REH cell (cell line): ENCODE data around the gene FGF4.

GRCh38 chr11:69158860-69159437, 3.2 kb downstream of the SMIM38 start:
- PRO-cap: no peak

DNA sequence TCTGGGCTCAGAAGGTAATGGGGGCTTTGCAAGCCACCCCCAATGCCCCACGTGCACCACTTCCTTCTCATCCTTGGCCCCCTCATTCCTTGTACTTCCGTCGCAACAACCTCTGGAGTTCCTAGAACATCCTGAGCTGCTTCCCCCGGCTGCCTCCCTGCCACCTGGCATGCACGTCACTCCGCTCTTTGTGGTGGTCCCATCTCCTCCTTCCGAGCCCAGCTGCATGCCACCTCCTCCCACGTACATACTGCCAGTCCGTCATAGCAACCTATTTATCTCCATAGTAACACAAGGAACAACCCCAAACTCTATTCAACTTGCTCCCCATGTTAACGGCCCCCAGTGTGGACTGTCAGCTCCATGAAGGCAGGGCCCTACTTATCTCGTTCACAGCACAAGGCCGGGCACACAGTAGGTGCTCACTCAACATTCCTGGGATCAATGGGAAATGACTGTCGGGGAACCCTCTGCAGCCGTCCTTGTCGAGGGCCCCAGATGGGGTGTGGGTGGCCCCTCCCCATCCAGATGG, 4.0 kb downstream of the MYEOV start:
- PRO-cap: no peak

GRCh38 chr11:69301444-69302404, 7.8 kb downstream of the MYEOV start:
- PRO-cap: no peak

GRCh38 chr11:69448940-69450173, 155.4 kb downstream of the MYEOV start:
- PRO-cap: no peak

- PRO-cap: no peak
Measured at GRCh38 chr11:69450495-69450855, 156.5 kb downstream of the MYEOV start.

DNA sequence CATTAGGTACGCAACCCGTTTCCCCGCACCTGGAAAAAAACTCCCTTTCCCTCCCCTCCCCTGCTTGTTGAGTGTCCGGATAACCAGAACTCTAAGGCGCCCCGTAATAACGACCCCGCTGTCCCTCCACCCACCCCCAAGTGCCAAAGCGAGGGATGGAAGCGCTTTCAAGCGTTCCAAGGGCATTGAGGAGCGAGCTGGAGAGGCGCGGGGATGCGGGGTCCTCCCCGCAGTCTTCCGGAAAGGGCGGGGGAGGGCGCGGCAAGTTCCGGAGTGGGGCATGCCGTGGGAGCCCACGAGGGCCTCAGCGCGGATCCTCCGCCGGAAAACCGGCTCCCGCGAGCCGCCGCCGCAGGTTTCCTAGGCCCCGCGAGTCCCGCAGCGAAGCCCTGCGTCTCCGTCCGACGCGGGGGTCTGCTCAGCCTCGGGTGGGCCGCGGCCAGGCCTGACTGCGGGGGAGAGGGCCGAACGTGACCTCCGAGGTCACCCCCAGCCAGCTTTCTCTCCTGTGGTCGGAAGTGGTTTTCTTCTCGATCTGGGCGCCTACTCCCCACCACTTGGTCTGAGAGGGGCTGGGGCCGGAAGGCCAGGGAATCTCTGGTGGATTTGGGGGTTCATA, 3.9 kb upstream of the CCND1 start:
- PRO-cap: no peak

- PRO-cap: no peak
Measured at GRCh38 chr11:69638797-69639831, 1.8 kb upstream of the CCND1 start.

DNA sequence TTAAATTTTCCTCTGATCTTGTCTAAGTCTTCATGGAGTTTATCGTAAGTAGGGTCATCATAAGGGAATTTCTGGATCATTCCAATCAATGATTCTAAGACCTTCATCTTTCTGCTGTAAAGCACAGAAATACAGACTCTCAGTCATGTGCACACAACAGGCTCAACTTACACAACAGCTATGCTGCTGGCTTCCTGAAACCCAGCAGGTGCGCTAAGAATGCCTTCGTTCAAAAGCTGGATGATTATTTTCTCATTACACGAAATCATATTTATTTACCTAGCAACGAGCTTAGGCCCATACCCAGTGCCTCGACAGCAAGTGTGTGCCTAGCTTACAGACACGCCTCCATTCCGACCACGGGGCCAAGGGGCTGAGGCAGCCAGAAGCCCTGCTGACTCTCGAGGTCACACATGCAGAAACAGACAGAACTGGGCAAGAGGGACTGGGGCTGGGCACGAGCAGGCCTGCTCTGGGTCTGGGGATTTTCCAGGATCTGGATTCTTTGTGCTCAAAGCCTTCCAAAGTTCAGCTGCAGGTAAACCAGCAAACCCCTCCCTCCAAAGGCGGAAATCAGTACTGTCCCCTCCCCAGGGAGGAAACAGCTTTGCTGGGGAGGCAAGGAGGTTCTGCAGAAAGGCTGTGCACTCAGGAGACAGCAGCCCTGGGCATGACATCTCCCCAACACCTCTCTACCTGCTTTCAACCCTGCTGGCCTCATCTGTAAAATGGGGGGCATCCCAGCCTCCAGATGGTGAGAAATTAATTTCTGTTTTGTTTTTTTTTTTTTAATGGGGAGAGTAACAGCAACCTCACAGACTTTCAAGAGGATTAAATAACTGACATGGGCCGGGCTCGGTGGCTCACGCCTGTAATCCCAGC, 7.0 kb downstream of the LTO1 start:
- PRO-cap: no peak

DNA sequence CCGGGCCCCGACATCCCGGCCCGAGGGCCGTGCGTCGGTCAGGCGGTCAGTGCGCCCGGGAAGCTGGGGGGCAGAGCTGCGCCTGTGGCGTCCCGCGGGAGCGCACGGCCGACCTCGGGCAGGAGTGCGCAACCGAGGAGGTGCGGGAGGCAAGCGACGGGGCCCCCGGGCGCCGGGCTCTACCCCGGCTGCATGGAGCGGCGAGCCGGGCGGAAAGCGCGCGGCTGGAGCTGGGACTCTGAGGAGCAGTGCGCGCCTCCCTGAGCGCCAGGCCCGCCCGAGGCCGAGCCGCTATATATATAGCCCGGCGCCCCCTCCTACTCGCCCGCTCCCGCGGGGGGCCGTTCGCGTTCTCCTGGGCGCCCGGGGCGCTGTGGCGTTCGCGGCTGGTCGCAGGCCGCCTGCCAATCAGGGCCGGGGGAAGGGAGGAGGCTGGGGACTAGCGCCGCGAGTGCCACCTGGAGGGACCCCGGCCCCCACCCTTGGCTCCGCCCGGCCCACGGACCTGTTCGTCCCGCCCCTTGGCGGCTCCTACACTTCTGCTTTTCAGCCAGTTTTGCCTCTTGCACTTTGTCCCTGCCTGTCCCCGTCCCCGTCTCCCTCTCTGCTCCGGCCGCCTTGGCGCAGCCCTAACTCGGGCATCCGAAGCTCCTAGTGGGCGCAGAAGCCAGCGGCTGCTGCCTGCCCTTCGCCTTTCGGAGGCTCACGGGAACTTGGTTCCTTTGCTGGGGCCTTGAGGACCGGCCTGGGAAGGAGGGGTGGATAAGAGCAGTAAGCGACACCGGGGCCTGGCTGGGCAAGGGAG, at the start of gene FGF4:
FGF4 (minus strand) TSS at position 271 of the 805 bp plus-strand sequence.
- PRO-cap: no peak

DNA sequence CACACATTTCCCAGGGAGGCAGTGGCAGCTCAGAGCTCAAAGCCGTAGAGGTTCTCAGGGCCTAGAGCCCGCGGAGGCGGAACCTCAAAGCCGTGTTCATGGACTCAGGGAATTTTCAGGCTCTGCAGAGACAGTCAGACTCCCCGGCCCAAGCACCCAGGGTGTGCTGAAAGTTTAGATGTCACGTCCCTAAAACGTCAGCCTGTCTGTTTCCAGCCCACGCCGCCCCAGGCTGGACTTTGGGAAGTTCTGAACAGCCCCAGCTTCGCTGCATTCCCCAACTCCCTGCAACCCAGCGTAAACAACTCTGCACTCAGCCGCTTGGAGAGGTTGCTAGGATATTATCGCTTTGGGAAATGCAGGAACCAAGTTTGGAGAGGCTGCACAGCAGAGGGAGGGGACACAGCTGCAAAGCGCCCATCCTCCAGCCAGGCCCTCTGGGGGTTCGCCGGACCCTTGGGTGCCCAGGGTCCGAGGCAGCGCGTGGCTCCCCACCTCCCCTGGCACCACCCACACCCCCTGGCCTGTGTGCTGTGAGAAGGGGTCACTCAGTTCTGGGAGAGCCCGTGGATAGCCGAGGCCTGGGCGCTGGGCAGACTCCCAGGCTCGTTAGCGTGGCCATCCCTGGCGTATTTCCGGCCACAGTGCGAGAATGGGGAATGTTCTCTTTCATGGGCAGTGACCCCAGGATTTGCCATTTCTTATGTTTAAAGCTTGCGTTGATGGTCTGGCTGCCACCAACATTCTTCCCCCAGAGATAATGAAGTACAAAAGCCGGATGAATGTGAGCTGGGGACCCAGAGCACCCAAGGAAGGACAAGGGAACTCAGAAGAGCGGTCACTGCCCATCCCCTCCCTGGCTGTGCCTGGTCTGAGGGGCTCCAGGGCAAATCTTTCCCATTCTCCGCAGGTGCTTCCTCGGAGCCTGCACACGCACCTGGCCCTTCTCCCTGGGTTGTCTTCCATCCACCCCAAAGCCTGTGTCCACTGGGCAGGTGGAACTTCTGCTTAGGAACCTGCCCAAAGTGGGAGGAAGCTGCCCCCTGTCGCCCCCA, 120.6 kb upstream of the FGF3 start:
- PRO-cap: no peak

- PRO-cap: no peak
Measured at GRCh38 chr11:70160864-70161421, 42.2 kb upstream of the FADD start.

DNA sequence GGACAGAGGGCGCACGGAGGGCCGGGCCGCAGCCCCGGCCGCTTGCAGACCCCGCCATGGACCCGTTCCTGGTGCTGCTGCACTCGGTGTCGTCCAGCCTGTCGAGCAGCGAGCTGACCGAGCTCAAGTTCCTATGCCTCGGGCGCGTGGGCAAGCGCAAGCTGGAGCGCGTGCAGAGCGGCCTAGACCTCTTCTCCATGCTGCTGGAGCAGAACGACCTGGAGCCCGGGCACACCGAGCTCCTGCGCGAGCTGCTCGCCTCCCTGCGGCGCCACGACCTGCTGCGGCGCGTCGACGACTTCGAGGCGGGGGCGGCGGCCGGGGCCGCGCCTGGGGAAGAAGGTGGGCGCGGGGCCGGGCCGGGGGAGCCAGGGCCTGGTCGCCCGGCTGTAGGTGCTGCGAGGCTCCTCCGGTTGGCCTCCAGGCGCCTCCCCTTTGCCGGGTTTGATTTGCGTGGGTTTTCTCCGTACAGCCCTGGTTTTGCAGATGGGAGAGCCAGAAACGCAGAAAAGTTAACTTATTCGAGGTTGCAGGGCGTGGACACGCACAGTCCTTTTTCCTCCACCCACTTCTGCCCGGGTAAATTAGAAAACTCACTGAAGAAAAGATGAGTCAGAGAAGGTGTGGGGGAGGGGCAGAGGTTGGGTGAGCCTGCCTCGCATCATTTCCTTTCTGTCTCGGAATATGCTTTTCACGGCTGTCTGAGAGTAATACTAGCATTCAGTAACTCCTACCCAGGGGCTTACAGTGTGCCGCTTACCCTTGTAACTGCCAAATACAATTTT, 500 bp downstream of the FADD start:
- PRO-cap: bidirectional peak, plus-strand start at position 211 of the sequence, minus-strand start at position 70 of the sequence; unidirectional peak, minus-strand start at position 280 of the sequence; bidirectional peak, plus-strand start at position 719 of the sequence, minus-strand start at position 573 of the sequence

DNA sequence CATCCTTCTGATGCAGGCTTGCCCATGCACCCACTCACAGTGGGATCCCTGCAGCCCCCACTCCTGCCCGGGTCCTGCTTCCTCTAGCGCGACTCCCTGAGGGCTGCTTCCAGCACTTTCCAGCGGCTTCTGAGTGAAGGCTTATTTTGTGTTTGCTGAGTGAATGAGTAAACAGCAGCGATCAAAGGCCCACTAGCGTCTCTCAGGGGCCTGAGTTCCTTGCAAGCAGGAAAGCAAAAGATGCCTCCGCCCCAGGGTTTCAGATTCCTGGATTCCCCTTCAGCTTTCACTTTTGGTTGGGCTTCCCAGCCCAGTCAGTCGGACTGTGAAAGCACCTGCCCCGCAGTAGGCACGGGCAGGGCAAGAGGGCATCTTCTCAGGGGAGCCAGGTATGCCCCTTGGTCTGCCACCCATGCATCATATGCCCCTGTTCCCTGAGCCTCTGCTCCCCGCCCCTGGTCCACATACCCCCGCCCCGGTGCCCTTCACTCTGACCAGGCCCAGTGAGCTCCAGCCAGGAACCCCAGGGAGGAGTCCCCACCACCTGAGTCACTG, 9.2 kb downstream of the FADD start:
- PRO-cap: no peak

DNA sequence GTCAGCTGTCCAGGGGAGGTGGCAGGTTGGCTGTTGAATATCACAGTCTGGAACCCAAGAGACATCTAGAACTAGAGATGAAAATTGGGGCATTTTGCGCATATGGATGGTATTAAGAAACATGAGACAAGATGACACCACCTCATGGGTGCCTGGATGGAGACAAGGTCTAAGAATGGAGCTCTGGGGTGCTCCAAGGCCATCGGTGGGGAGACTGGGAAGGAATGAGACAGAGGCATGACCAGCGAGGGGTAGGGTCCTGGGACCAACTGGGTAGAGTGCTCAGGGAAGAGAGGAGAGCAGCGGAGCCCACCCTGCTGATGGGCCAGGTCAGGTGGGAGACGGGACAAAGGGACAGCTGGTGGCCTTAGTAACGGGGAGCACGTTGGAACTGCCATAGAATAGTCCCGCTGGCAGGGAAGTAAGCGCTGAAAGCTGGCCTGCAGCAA, 56.8 kb upstream of the CTTN start:
- PRO-cap: no peak

- PRO-cap: no peak
Measured at GRCh38 chr11:70364293-70364557, 34.1 kb upstream of the CTTN start.

DNA sequence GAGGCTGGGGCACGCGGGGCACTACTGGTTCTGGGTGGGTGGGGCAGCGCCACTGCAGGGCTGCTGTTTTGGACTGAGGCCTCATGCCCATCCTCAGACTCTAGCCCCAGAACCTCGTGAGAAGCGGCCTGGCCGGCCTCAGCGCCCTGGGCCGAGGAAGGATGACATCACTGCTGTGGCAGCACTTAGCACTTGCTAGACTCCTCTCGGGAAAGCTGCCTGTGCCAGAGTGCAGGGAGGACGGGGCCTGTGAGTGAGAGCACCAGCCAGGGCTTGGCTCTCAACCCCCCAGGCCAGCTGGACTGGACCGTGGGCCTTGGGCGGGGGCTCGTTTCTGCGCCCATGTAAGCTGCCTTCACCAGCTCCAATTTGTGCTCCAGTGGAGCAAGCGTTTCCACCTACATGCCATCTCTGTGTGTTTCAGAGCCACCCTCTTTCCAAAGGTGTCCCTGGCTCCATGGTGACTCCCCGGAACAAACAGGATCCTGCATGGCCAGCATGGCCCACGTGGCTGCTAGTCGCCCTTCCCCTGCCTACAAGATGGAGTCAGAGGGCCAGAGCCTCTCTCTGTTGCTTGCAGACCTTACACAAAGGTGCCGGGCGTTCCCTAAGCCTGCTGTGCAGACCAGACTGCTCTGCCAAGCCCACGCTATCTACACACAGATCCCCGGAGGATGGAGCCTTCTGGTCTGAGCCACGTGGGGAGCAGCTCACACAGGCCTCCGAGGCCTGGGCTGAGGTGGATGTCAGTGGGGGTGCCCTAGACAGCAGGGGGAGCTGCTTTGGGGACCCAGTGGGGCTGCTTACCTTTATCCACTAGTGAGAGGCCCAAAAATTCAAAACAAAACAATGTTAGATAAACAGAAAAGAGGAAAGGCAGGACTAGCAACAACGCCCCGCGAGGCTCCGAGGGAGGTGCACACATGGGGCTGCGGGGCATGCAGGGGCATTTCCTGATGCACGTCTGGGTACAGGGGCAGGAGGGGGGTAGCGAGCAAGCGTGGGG, 103.1 kb downstream of the CTTN start:
- PRO-cap: no peak

DNA sequence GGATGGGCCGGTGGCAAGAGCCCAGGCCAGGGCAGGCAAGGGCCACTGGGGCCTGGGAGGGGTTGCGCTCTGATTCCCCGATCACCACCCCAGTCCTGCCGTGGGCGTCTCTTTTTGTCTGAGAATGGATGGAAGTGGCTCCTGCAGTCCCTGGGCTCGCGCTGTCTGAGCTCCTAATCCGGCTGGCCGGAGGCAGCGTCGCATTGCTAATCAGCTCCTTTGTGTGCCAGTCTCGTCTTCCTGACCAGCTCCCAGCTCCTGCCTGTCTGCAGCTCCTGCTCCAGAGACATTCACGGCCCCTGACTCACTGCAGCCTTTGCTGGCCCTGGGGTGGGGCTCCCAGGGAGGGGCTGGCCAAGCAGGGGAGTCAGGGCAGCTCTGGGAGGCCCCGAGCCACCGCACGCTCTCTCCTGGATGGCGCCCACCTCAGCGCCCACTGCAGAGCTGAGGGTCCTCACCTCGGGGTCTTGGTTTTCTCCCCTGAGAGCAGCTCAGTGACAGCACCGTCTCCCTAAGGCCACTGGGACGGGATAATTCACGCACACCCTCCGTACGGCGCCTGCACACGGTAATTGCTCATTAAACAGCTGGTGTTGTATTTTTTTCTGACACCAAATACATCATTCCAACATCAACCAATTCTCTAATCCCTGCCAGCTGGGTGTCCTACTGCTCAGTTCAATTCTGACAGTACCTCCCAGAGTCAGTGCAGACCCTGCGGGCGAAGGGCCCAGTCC, 146.9 kb downstream of the CTTN start:
- PRO-cap: no peak

GRCh38 chr11:70641900-70643016, 243.9 kb downstream of the CTTN start:
- PRO-cap: no peak

DNA sequence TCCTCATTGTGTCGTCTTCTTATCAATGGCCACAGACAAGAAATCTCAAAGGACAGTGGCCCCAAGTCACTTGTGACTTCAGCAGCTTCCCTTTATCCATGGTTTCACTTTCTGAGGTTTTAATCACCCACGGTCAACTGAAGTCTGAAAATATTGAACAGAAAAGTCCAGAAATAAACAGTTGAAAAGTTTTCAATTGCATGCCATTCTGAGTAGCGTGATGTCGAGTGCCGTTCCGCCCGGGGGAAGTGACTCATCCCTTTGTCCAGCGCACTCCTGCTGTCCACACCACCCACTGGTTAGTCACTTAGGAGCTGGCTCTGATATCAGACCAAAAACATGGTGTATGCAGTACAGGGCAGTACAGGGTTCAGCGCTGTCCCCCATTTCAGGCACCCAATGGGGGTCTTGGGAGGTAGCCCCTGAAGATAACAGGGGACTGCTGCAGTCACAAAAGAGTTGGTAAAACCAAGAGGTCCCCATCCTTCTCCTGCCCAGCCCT, 389.9 kb downstream of the CTTN start:
- PRO-cap: no peak

DNA sequence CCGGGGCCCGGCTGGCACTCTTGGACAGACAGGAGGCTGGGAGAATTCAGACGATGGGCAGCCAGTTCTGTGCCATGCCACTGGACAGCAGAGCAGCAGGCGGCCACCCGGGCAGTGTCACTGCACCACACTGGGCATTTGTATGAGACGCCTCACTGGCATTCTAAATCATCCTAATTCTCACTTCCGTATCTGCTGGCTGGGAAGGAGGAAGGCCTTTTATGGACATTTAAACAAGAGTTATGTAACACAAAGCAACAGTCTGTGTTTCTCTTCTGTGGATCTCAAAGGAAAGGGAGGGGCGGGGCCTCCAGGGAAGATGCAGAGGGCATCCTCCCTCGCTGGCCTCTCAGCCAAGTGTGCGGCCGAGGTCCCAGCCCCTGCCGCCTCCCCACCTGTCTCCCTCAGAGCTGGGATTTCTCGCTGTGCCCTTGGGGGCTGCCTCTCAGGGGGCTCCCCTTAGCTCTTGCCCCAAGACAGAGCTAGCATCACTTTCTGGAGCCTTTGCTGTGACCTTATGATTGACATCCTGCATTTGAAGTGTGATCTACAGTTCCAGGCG, 350.2 kb downstream of the SHANK2 start:
- PRO-cap: no peak